H4 (cell line): ENCODE measurements around the gene UCHL1.

- RAMPAGE, long total RNA: no peak
Measured at GRCh38 chr4:40241994-40242534, 45.2 kb downstream of the RHOH start.

GRCh38 chr4:40308900-40310087 lies 25.8 kb upstream of the CHRNA9 start:
- RAMPAGE, long total RNA: no peak

GRCh38 chr4:40394155-40394576 lies 59.0 kb downstream of the CHRNA9 start:
- RAMPAGE, long total RNA: no peak

GRCh38 chr4:40433391-40433908 lies 98.3 kb downstream of the CHRNA9 start:
- RAMPAGE, long total RNA: no peak

DNA sequence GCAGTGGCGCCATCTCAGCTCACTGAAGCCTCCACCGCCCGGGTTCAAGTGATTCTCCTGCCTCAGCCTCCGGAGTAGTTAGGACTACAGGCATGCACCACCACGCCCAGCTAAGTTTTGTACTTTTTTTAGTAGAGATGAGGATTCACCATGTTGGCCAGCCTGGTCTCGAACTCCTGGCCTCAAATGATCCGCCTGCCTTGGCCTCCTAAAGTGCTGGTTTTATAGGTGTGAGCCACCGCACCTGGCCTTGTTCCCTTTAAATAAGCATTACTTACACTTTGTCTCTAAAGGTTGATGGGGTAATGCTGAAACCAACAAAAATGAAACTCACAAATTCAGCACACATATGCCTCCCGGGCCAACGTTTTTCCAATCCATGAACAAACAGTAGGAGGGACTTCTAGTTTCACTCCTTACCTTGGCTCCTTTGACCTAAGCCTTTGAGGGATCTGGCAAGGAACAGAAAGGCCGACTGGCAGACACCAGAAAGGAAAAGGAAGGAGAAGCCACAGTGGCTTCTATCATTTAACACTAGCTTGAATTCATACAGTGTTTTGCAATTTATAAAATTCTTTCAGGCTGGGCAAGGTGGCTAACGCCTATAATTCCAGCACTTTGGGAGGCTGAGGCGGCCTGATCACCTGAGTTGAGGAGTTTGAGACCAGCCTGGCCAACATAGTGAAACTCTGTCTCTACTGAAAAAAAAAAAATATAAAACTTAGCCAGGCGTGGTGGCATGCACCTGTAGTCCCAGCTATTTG lies 114.8 kb downstream of the CHRNA9 start:
- RAMPAGE, long total RNA: no peak

GRCh38 chr4:40474593-40474843 lies 139.4 kb downstream of the CHRNA9 start:
- RAMPAGE, long total RNA: no peak

GRCh38 chr4:40510942-40511552 lies 118.6 kb downstream of the RBM47 start:
- RAMPAGE, long total RNA: no peak

GRCh38 chr4:40516798-40517160 lies 112.9 kb downstream of the RBM47 start:
- RAMPAGE, long total RNA: no peak

DNA sequence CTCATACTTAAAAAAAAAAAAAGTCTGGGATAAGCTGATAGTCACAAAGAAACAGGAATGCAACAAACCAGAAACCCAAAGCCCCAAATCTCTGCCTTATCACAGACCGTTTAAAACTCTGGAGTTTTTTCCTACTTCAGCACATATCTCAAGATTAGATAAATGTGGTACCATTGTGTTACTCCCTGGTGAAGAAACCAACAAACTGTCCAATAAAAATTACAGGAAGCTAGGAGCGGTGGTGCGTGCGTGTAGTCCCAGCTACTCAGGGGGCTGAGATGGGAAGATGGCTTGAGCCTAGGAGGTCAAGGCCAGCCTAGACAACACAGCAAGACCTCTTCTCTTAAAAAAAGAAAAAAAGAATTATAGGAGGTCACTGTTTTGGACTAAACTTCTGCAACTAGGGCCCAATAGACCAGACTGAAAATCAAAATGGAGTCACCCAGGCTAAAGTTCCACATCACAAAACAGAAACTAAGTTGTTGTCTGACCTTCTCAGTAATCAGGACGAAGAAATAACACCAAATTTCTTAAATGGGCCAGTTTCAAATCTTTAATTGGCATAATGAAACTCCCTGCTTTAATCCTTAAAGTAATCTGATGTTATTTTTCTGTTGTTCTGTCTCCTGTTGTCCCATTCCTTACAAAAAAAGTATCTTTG lies 51.9 kb downstream of the RBM47 start:
- RAMPAGE, long total RNA: no peak

DNA sequence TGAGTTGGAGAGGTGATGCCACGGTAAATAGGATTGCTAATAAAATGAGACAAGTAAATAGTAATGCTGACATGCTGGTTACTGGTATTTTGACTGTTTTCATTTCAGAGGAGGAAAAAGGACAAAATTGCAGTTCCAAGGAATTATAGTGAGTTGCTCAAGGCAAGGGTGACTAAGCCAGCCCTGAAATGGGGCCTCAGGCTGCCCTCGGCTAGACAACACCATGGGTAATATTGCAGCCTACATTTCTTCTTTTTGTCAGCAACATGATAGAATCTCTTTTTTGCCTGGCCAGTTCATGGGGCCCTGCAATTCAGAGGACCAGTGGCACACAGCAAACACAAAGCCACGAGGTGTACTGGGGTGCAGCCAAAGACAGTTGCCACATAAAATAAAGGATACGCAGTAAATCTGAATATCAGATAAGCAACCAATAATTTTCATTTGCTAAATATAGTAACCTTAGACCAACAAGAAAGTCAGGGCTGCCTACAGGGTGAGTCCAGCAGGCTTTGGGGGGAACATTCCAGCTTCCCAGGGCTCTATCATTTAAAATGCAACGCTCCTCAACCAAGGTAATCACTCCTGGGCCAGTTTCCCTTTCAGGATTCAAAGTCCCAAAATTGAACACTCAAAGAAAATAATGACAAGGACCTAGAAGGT lies 41.8 kb downstream of the RBM47 start:
- RAMPAGE, long total RNA: no peak

- RAMPAGE, long total RNA: no peak
Measured at GRCh38 chr4:40662965-40663873, 33.6 kb upstream of the RBM47 start.

- RAMPAGE, long total RNA: no peak
Measured at GRCh38 chr4:40702527-40703058, 47.2 kb upstream of the NSUN7 start.

- RAMPAGE, long total RNA: no peak
Measured at GRCh38 chr4:40722387-40723276, 27.1 kb upstream of the NSUN7 start.

GRCh38 chr4:40750849-40751368 lies 1.2 kb downstream of the NSUN7 start:
- RAMPAGE, long total RNA: no peak

- RAMPAGE, long total RNA: no peak
Measured at GRCh38 chr4:40821866-40822108, 72.0 kb downstream of the NSUN7 start.

DNA sequence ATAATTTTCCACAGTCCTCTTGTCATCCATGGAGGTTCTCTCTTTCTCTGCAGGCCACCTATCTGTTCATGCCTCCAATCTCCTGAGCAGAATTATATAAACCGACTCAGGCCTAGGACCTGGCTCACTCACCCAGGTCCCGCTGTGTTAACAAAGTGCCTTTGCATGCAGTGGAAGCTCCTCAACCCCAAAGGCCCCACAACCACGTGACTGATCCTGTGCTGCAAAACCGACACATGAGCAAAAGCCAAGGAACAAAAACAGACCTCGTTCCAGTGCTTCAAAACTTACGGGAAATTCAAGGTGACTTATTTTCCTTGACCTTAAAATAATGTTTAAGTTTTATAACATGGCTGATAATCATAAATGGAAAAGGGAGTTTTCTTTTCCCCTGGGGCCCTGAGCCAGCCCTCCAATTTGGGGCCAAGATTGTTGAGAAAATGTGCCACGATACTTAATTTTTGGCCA lies 94.1 kb downstream of the APBB2 start:
- RAMPAGE, long total RNA: no peak

- RAMPAGE, long total RNA: no peak
Measured at GRCh38 chr4:41256559-41257083, at the start of gene UCHL1. UCHL1 (plus strand) TSS chr4:41256928.

GRCh38 chr4:41257084-41258027 lies 628 bp downstream of the UCHL1 start:
- RAMPAGE, long total RNA: no peak

GRCh38 chr4:41327607-41328150 lies 71.0 kb downstream of the UCHL1 start:
- RAMPAGE, long total RNA: no peak

GRCh38 chr4:41437191-41437509 lies 100.8 kb upstream of the LIMCH1 start:
- RAMPAGE, long total RNA: no peak